SK-N-SH (cell line): ENCODE measurements around a stretch of chr11.

- RRBS, result no CpG with 5 or more reads among the region's 12 CpGs
CAGE:
- cytosol, long polyA plus RNA, result no peak
- long polyA plus RNA, result no peak
- nucleus, long polyA plus RNA, result no peak
These were observed 5.5 kb downstream of the WT1 start for GRCh38 chr11:32429765-32430286.

- RRBS, result 12% methylated on average over 16 of the region's 40 CpGs
CAGE:
- cytosol, long polyA plus RNA, result no peak
- long polyA plus RNA, result no peak
- nucleus, long polyA plus RNA, result no peak
These were observed 1.1 kb upstream of the WT1 start for GRCh38 chr11:32436366-32436981.

DNA sequence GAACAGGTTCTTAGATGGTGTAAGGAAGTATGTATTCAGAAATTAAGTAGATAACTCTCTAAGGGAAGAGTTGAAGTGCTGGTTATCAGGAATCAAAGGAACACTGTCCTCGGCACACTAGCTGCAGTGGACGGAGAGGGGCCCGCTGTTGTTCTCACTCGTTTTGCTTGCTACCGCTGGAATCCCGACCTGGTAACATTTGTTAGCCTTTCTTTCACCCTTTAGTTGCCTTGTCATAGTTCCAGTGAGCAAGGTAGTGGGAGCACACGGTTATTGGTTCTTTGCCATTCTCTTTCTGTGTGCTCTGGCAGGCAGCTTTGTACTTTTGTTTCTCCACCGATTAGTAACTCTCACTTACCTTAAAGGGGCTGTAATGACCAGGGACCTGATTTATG lies 1.7 kb downstream of the DEPDC7 start:
- RRBS, result no CpG with 5 or more reads among the region's 8 CpGs
CAGE:
- cytosol, long polyA plus RNA, result no peak
- long polyA plus RNA, result no peak
- nucleus, long polyA plus RNA, result no peak

DNA sequence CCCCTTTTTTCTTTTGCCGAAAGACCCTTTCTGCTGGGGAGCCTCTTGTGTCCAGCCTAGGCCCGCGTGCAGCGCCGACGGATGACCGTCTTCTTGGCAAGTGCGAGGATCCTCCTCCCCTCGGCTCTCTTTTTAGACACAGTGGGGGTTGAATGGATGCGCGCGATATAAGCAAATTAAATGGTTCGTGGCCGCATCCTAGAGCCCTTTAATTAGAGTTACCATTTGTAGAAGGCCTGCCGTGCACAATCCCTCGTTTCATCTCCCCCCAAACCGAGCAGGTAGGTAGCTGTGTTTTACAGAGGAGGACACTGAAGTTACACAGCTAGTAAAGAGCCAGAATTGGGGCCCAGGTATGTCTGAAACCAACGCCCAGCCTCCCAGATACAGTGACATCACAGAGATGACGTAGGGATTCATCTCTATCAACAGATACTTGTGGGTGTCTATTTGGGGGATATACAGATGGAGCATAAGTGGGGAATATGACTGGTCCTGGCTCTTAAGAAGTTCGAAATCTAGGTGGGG lies 799 bp downstream of the TCP11L1 start:
- RRBS, result no CpG with 5 or more reads among the region's 20 CpGs
CAGE:
- cytosol, long polyA plus RNA, result no peak
- long polyA plus RNA, result no peak
- nucleus, long polyA plus RNA, result no peak

DNA sequence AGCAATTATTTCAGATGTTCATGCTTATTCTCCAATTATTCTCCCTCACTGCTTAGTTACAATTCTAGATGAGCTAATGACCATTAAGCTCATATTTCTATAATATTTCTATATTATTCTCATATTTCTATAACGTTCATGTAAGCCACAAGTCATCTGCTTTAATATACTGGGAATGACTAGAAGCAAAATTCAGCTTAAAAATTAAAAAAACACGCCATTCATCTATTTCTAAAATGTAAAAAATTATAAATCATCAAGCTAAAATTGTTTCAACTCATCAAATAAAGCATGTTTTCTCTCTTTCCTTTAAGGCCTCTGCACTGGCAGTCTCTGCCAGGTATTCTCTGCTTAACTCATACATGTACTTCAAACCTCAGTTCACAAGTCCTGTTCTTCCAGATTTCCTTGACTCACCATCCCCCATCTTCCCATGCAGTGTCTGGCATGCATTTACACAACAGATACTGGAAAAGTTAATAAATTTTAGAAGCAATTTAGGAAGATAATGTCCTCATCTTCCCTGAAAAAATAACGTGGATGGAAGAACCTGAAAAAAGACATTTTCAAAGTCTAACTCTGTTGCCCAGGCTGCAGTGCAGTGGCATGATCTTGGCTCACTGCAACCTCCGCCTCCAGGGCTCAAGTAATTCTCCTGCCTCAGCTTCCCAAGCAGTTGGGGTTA lies 32.6 kb downstream of the CSTF3 start:
- RRBS, result no CpG with 5 or more reads among the region's 4 CpGs
CAGE:
- cytosol, long polyA plus RNA, result no peak
- long polyA plus RNA, result no peak
- nucleus, long polyA plus RNA, result no peak

- RRBS, result no CpG with 5 or more reads among the region's 5 CpGs
CAGE:
- cytosol, long polyA plus RNA, result no peak
- long polyA plus RNA, result no peak
- nucleus, long polyA plus RNA, result no peak
These were observed 29.0 kb downstream of the CSTF3 start for GRCh38 chr11:33132078-33132967.

DNA sequence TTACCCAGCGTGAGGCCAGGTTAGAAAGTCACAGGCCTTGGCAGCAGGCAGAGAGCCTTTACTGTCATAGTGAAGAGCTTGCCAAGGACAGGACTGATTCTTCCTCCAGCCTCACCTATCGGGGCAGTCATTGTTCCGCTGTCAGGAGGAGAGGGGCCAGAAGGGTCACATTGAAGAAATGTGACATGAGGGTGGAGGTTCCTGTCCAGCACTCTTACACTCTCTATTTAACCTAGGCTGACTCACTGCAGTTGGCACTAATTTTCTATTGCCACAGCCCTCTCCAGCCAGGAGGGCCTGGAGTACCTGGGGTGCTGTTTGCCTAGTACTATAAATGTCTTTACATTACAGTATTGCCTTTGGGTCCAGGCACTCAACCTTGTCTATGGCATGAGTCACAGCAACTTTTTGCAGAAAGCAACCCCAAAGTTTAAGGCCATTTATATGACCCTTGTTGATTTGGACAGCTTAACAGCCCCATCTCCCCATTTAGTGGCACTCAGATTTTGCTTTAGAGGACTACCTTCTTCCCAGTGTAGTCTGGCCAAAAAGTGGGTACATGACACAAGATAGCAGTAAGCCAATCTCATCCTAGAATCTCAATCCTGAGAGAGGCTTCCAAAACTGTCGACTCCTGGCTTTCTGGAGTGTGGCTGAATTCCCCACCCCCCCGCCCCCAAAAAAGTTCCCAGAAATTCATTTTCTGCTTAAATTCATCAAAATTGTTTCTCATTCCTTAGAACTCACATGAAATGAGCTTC lies 7.3 kb upstream of the C11orf91 start:
- RRBS, result no CpG with 5 or more reads among the region's 5 CpGs
CAGE:
- cytosol, long polyA plus RNA, result no peak
- long polyA plus RNA, result no peak
- nucleus, long polyA plus RNA, result no peak

DNA sequence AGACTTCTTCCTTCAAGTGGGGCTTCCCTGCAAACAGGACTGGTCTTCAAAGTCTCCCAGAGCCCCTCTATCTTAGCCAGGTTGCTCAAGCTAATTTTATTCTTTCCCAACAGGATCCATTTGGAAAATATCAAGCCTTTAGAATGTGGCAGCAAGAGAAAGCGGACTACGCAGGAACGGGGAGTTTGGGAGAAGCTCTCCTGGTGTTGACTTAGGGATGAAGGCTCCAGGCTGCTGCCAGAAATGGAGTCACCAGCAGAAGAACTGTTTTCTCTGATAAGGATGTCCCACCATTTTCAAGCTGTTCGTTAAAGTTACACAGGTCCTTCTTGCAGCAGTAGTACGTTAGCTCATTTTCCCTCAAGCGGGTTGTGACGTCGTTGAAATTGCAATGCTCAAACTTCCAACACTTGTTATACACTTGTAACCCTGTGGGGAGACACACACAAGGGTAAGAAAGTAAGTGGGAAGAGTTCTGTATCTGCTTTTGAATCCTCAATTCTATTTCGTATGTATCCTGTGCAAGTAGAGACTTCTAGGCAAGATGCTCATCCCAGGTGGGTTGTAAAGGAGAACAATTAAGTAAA lies 9.4 kb upstream of the C11orf91 start:
- RRBS, result no CpG with 5 or more reads among the region's 9 CpGs
CAGE:
- cytosol, long polyA plus RNA, result no peak
- long polyA plus RNA, result start-site peak on the plus strand centred at position 222 of the sequence, 270 bp wide, 14 and 35 reads in 2 replicates
- nucleus, long polyA plus RNA, result no peak

- RRBS, result no CpG with 5 or more reads among the region's 5 CpGs
CAGE:
- cytosol, long polyA plus RNA, result no peak
- long polyA plus RNA, result no peak
- nucleus, long polyA plus RNA, result no peak
These were observed 13.7 kb downstream of the CD59 start for GRCh38 chr11:33722395-33723079.

DNA sequence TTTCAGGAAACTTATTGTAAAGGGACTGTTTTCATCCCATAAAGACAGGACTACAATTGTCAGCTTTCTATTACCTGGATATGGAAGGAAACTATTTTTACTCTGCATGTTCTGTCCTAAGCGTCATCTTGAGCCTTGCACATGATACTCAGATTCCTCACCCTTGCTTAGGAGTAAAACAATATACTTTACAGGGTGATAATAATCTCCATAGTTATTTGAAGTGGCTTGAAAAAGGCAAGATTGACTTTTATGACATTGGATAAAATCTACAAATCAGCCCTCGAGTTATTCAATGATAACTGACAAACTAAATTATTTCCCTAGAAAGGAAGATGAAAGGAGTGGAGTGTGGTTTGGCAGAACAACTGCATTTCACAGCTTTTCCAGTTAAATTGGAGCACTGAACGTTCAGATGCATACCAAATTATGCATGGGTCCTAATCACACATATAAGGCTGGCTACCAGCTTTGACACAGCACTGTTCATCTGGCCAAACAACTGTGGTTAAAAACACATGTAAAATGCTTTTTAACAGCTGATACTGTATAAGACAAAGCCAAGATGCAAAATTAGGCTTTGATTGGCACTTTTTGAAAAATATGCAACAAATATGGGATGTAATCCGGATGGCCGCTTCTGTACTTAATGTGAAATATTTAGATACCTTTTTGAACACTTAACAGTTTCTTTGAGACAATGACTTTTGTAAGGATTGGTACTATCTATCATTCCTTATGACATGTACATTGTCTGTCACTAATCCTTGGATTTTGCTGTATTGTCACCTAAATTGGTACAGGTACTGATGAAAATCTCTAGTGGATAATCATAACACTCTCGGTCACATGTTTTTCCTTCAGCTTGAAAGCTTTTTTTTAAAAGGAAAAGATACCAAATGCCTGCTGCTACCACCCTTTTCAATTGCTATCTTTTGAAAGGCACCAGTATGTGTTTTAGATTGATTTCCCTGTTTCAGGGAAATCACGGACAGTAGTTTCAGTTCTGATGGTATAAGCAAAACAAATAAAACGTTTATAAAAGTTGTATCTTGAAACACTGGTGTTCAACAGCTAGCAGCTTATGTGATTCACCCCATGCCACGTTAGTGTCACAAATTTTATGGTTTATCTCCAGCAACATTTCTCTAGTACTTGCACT lies 5.6 kb upstream of the NAT10 start:
- RRBS, result no CpG with 5 or more reads among the region's 9 CpGs
CAGE:
- cytosol, long polyA plus RNA, result no peak
- long polyA plus RNA, result no peak
- nucleus, long polyA plus RNA, result no peak

GRCh38 chr11:34186136-34186939 lies 80.9 kb downstream of the NAT10 start:
- RRBS, result 83% methylated on average over 2 of the region's 22 CpGs
CAGE:
- cytosol, long polyA plus RNA, result no peak
- long polyA plus RNA, result no peak
- nucleus, long polyA plus RNA, result no peak

DNA sequence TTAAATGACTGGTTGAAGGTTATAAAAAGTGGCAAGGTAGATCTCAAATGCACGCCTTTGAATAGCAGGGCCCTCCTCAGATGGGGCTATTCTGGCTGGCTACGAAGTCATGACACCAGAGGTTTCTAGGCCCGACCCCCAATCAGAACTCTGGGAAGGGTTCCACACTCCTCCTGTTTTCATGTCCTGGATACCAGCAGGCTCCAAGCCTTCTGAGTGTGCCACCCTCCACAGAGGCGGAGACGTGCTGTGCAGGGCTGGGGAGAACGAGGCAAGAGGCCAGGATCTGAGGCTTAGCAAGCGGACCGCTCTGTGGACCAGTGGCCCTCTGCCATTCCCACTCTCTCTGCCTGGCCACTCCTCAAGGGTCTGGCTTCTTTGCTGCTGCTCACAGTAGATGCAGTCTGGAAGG lies 86.9 kb downstream of the NAT10 start:
- RRBS, result no CpG with 5 or more reads among the region's 8 CpGs
CAGE:
- cytosol, long polyA plus RNA, result no peak
- long polyA plus RNA, result no peak
- nucleus, long polyA plus RNA, result no peak

DNA sequence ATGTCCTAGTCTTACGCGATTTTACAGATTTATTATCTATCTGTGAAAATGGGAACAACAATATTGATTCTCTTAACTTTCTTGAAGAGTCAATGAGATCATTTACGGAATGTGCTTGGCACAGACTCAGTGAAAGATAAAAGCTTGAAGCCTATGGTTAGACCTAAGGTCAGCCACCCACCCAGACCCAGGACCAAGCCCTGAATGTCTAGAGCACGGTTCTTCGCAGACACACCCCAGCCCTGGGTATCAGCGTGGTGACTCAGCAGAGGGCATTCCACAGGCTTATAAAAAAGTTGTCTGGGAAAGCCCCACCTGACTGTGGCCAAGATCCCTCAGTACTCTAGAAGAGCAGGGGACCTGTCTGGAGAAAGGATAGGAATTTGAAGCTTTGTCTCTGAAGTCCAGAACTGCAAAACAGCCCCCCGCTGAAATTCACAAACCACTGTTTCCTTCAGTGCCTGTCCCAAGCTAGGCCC lies 114.2 kb downstream of the ABTB2 start:
- RRBS, result no CpG with 5 or more reads among the region's 7 CpGs
CAGE:
- cytosol, long polyA plus RNA, result no peak
- long polyA plus RNA, result no peak
- nucleus, long polyA plus RNA, result no peak

- RRBS, result no CpG with 5 or more reads among the region's 1 CpG
CAGE:
- cytosol, long polyA plus RNA, result no peak
- long polyA plus RNA, result no peak
- nucleus, long polyA plus RNA, result no peak
These were observed 24.1 kb upstream of the ELF5 start for GRCh38 chr11:34537546-34538175.

DNA sequence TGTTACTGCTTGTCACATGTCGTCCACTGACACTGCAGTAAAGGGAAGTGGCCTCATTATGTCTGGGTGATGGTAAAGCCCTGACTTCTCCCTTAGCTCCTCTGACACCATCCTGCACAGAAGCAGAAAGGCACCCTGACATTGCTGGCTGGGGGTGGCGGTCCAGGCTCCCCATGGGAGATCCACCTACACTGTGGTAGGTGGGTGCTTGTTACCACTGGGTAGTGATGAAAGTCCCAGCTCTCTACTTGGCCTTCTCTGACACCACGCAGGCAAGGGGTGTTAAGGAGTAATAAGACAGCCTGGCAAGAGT lies 38.8 kb upstream of the ELF5 start:
- RRBS, result no CpG with 5 or more reads among the region's 3 CpGs
CAGE:
- cytosol, long polyA plus RNA, result no peak
- long polyA plus RNA, result no peak
- nucleus, long polyA plus RNA, result no peak

DNA sequence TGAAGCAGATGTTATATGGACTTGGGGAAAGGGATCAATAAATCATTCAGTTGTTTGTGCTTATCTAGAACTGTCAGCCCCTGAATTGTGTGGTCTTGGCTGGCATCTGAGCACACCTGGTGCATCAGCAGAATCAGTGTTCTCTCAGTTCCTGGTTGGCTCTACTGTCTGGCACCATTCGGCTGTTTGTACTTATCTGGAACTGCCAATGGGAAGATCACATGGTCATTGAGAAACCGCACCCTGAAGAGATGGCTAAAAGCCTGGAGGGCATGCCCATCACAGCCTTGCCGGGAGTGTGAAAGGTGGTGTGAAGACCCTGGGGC lies 37.1 kb upstream of the EHF start:
- RRBS, result no CpG with 5 or more reads among the region's 3 CpGs
CAGE:
- cytosol, long polyA plus RNA, result no peak
- long polyA plus RNA, result no peak
- nucleus, long polyA plus RNA, result no peak

GRCh38 chr11:34599576-34599988 lies 21.3 kb upstream of the EHF start:
- RRBS, result 7% methylated on average over 2 of the region's 6 CpGs
CAGE:
- cytosol, long polyA plus RNA, result no peak
- long polyA plus RNA, result no peak
- nucleus, long polyA plus RNA, result no peak

- RRBS, result no CpG with 5 or more reads among the region's 7 CpGs
CAGE:
- cytosol, long polyA plus RNA, result no peak
- long polyA plus RNA, result no peak
- nucleus, long polyA plus RNA, result no peak
These were observed 9.7 kb downstream of the EHF start for GRCh38 chr11:34630612-34630974.

GRCh38 chr11:34631434-34632154 lies 10.7 kb downstream of the EHF start:
- RRBS, result no CpG with 5 or more reads among the region's 7 CpGs
CAGE:
- cytosol, long polyA plus RNA, result no peak
- long polyA plus RNA, result no peak
- nucleus, long polyA plus RNA, result no peak

- RRBS, result no CpG with 5 or more reads among the region's 5 CpGs
CAGE:
- cytosol, long polyA plus RNA, result no peak
- long polyA plus RNA, result no peak
- nucleus, long polyA plus RNA, result no peak
These were observed 18.4 kb downstream of the EHF start for GRCh38 chr11:34639320-34639685.